Retinal pigment epithelial cell (primary cell): ENCODE data around the genes NTSR1, BHLHE23 and BIRC7.

GRCh38 chr20:62708108-62709367, at the start of gene NTSR1:
TSS of gene NTSR1 (plus strand) at chr20:62708836.
- RRBS = 2% methylated on average over 50 of the region's 133 CpGs

DNA sequence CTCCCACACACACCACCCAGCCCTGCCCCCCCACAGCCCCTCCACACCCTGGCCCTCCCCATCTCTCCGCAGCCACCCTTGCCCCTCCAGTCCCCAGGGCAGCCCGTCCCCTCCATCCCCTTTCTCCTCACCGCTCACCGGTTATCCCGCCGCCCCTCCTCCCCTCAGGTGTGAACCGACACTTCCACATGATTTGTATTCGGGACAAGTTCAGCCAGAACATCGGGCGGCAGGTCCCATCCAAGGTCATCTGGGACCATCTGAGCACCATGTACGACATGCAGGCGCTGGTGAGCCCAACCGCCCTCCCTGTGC, 626 bp downstream of the MRGBP start:
- RRBS = no CpG with 5 or more reads among the region's 13 CpGs

DNA sequence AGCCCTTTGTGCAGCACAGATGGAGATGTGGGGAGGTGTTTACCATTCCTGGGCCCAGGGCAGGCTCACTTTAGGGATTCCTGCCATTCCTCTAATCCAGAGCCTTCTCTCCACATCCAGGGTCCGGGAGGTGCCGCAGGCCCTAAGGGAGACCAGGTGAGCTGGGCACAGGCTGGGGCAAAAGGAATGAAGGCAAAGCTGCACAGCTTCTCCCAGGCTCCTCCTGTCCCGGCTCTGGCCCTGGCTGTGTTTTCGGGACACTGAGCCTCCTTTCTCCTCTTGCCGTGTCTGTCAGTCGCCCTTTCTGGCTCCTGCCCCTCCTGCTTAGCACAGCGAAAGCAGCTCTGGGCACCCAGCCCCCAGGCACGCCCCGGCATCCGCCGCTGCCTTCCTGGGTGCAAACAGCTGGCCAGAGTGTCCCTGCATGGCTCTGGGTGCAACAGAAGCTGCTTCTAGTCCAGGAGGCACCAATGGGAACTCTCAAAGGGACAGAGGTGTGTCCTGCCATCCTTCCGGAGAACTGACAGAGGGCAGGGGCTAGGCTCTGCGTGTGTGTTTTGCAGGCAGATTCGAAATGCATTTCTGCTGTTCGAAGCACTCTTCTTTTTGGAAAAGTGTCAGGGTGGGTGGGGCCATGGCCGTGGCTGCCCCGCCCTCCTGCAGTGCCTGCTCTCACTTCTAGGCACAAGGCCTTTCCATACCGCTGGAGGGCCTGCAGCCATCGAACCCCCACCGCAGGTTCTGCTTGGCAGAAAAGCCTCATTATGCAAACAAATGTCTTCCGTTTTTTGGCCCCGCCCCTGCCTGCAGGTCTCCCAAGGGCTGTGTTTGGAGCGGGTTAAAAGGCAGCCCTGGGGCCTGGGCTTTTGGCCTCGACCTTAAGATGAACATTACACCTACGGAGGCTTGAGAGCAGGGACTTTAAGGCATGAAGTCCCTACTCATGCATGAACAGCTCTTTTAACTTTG, 15.5 kb downstream of the COL9A3 start:
- RRBS = 79% methylated on average over 3 of the region's 25 CpGs

DNA sequence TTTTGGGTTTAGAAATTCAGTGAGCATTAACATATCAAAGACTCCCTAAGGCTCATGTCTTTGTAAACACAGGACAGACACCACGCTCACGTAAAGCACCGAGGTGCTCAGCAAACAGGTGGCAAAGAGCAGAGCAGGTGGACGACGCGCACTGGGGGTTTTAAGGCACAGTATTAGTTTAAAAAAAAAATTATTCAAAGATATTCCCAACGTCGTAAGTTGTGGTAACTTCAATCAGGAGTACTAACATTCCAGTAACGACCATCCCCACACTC, 22.3 kb upstream of the TCFL5 start:
- RRBS = no CpG with 5 or more reads among the region's 9 CpGs

DNA sequence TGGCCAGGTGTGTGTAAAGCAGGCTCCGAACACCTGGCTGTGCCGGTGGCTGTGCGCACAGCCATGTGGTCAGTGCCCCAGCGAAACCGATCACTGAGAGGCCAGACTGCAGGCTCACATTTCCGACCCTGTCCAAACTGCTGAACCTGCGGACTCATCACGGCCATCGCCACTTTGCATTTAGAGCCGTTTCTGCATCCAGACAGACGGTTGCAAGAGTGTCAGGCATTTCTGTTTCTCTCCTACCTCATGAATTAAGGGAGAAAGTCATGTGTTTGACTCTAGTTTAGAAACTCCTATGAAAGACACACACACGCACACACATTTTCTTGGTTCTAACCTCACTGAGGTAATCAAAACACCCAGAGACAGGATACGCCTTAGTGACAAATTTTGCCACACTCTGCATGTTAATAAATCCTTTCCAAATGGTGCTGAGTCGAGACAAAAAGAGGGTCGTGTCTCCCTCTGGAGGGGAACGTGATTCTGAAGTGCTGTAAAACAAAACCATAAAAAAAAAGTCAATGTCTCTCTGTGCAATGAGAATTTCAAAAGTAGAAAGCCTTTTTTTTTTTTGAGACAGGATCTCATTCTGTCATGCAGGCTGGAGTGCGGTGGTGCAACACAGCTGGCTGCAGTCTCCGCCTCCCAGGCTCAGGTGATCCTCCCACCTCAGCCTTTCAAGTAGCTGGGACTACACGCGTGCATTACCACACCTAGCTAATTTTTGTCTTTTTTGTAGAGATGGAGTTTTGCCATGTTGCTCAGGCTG, 31.0 kb upstream of the TCFL5 start:
- RRBS = no CpG with 5 or more reads among the region's 20 CpGs

DNA sequence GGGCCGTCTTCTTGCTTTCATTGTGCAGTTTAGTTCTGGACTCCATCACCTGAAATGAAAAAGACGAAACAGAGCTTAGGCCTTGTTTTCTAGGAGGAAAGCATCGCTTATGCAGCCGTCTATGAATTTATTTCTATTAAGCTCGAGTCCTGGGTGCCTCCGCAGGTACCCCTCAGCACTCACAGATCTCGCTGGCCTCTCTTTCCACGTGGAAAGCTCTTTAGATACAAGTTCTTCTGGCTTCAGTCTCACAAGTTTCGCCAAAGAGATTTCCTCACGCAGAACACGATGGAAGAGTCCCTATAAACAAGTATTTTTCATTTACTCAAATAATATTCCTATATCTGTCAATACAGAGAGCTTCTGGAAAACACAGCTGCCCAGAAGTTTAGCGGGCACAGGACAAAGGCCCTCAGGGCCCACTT, 31.4 kb downstream of the DIDO1 start:
- RRBS = no CpG with 5 or more reads among the region's 12 CpGs

GRCh38 chr20:62895707-62896865, 30.2 kb downstream of the DIDO1 start:
- RRBS = no CpG with 5 or more reads among the region's 35 CpGs

DNA sequence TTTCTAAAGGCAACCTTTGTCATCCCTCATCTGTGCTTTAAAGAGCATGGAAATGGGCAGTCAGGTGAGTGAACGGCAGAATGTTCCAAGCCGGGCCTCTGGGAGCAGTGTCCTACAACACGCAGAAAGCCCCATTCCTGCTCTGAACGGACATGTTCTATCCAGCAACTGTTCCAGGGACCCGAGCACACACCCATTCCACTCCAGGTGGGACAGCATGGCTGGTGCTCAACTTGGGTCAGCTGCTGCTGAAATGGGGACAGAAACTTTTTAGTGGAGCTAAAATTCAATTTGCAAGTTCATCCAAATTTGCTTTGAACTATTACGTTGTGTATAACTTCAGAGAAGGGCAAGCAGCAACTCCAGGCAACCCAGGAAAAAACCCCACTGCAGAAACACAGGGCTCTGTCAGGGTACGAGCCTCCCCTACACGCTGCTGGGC, 26.6 kb downstream of the DIDO1 start:
- RRBS = no CpG with 5 or more reads among the region's 8 CpGs

DNA sequence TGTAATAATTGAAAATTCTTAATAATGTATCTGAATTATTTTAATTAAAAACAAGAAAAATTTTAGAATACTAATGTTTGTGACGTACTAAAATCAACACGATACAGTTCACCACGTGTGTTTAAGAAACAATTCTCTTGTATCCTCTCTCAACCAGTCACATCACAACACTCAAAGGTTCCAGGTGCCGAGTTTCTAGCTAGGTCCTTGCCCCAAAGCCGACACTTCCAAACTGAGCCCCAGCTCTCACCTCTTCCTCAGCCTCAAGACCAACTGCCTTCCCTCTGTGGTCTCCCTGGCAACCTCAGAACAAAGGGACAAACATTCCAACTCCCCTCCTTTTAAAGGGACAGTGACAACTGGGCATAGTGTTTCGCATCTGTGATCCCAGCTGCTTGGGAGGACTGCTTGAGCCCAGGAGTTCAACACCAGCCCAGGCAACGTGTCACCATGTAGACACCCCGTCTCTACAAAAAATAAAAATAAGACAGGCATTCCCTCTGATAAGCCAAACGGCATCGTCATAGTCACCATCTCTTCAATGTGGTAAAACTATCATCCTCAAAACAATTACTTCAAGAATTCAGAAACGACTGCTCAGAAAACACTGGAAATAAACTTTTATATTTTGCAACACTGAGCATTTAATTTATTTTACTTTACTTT, 11.3 kb downstream of the DIDO1 start:
- RRBS = no CpG with 5 or more reads among the region's 11 CpGs

DNA sequence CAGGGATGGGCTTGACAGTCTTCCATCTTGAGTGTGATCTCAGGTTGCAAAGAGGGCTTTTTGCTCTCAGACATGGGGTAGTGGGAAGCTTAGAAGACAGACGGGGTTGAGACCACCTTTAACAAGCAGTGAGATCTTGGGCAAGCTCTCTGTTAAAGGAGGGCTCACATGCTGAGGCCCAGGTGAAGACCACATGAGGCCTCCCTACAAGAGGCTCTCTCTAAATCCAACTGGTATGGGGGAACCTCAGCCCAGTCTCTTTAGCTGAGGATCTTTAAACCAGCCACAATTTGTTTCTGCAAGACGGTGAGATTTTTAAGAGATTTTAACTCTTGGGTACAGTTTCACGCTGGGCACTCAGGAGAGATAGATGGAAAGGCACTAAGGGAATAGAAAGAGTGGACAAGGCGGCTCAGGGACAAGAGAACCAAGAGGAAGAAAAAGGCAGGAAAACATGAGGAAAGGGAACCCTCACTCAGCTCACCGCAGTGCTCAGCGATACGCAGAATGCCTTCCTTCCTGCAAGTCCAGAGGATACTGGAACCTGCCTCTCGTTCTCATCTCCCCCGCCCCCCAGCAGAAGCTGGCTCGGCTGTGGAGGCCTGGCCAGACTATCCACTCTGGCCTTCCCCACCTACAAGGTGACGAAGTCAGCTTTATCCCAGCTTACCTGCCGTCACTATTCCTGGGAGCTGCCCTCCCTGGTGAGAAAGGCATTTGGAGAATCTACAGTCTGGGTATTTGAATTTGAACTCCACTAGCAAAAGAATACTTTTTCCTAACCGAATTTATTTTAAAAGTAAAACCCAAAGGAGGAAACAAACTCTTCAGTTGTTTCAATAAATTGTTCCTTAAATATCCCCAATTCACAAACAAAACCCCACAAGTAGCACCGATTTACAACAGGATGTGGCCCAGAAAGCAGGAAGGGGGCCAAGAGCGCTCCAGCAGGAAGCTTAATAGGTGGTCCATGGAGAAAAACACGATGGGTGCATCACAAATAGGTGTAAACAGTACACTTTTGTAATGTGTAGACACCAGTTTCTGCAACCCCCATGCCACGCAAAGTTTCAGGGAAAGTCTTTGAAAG, 1.9 kb upstream of the DIDO1 start:
- RRBS = no CpG with 5 or more reads among the region's 17 CpGs

DNA sequence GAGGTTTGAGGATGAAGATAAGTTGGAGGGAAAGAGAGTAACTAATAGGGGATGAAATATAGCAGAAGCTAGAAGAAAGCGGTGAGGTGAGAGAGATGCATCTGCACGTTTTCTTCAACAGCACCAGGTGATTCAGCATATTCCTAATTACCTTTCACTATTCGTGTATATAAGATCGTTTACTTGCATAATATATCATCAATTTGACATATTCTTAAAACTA, 5.9 kb upstream of the SLC17A9 start:
- RRBS = no CpG with 5 or more reads among the region's 4 CpGs

- RRBS = no CpG with 5 or more reads among the region's 19 CpGs
These were observed 16.5 kb downstream of the SLC17A9 start for GRCh38 chr20:62968900-62969547.

DNA sequence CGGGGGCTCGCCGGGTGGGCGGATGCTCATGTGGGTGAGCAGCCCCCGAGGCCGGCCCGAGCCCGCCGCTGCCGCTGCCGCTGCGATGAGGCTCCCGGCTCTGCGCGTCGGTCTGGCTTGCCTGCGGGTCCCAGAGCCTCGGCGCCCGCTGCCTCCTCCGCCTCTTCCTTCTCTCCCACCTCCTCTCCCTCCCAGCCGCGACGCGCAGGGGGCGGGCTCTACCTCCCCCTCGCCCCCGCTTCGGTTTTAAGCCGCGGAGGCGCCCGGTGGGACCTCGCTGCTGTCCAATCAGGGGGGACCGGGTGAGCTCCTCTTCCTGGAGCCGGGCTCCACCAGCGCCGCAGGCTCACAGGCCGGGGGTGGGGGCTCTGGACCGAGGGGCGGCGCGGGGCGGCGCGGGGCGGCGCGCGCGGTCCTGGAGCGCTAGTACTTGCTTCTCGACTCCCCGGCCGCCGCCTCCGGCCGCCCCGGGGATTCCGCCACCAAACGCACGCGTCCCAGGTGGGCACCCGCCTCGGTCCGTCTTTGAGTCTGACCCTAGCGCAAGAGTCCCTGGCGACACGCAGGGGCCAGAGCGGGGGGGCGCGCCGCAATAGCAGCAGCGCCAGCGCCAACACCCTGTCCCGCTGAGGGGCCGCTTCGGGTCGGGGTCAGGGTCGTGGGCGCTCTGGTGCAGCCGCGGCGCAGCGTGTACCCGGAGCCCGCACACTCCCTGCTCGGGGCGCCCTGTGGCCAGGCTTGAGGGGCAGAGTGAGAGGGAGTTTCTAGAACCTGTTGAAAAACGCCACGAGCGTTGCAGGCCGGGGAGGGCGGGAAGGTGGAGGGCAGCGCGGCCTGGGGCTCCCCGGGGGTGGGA, at the start of gene BHLHE23:
TSS of gene BHLHE23 (minus strand) at position 220 of the 856 bp plus-strand sequence.
- RRBS = 2% methylated on average over 31 of the region's 97 CpGs

DNA sequence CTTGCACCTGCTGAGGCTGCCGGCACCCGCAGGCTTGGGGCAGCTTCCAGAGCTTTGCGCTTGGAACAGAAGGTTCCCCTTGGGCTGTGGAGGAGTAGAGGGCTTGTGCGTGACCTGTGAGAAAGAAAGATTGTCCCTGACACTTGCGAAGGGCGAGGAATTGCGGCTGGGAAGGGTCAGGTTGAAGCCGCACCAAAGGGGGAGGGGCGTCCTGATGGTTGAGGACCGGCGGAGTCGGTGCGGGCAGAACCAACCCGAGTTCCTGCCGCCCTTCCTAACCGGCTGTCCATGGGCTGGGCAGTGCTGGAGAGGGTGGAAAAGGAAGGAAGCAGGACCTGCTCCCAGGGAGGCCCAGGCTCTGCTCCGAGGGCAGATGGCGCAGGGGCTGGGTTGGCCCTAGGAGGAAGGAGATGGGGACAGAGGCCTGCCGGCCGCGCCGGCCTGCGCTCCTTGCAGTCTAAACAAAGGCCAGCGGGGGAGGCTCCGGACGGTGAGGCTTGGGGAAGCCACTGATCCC, 39.6 kb downstream of the YTHDF1 start:
- RRBS = 3% methylated on average over 11 of the region's 26 CpGs

DNA sequence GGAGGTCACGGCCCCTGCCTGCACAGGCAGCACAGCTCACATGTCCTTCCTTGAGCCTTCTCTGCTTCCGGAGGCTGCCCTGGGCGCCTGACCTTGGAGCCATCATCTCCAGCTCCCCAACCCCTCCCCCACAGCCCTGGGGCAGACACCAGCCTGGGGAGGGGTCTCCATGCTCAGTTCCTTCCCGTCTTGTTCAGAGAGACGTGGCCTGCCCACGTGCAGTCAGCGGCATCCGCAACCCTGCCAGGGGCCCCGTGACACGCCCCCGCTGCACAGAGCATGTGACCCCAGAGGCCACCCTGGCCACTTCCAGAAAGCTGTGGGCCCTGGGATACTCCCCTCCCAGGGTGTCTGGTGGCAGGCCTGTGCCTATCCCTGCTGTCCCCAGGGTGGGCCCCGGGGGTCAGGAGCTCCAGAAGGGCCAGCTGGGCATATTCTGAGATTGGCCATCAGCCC, at the start of gene BIRC7:
TSS of gene BIRC7 (plus strand) at position 306 of the 456 bp plus-strand sequence.
- RRBS = no CpG with 5 or more reads among the region's 12 CpGs

DNA sequence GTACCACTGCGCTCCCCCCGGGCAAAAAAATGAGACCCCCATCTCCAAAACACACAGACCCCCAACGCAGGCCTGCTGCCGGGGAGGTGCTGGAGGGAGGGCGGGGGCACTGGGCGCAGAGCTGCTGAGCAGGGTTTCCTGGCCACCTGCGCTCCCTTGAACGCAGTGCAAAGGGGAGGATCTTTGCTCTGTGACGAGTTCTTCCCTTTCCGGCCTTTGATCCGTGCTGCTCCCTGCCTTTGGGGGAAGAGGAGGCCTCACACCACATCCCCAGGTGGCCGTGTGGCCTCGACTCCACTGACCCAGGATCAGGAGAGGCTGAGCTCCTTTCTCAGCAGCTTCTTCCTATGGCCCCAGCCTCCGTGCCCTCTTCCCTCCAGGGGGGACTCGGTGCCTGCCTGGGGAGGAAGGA, 8.9 kb upstream of the COL20A1 start:
- RRBS = 92% methylated on average over 3 of the region's 15 CpGs

- RRBS = no CpG with 5 or more reads among the region's 11 CpGs
These were observed 25.4 kb downstream of the CHRNA4 start for GRCh38 chr20:63335753-63336203.

DNA sequence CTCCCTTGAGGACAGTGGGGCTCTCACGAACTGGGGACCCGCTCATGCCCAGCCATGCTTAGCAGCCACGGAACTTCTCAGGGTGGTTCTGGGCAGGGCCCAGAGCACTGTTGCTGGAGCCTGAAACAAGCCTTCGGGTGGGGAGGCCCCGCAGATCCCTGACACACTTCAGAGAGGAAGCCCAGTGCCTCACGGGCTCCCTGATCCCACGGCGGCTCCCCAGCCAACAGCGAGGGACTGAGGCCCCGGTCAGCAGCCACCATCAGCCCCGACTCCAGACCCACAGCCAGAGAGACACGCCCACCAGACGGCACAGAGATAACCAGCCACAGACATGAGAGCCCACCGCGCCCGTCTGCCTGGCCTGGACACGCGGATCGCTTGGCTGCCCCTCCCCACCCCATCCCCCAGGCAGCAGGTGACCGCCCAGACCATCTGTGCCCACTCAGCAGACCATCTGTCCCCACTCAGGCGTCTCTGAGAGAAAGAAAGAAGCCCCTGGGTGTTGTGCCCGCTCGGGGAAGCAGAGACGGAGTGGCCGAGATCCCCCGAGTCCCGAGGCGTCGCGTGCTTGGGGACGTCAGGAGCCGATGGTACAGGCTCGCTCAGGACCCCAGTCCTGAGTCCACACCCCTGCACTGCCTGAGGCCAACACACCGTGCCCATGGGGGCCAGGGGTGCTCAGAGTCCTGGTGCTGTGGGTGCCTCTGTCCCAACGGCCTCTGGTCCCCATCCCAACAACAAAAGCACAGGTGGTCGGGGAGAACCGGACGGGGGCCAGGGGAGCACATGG, 55.5 kb upstream of the CHRNA4 start:
- RRBS = no CpG with 5 or more reads among the region's 38 CpGs

GRCh38 chr20:63456842-63457387, 15.5 kb downstream of the KCNQ2 start:
- RRBS = no CpG with 5 or more reads among the region's 30 CpGs

DNA sequence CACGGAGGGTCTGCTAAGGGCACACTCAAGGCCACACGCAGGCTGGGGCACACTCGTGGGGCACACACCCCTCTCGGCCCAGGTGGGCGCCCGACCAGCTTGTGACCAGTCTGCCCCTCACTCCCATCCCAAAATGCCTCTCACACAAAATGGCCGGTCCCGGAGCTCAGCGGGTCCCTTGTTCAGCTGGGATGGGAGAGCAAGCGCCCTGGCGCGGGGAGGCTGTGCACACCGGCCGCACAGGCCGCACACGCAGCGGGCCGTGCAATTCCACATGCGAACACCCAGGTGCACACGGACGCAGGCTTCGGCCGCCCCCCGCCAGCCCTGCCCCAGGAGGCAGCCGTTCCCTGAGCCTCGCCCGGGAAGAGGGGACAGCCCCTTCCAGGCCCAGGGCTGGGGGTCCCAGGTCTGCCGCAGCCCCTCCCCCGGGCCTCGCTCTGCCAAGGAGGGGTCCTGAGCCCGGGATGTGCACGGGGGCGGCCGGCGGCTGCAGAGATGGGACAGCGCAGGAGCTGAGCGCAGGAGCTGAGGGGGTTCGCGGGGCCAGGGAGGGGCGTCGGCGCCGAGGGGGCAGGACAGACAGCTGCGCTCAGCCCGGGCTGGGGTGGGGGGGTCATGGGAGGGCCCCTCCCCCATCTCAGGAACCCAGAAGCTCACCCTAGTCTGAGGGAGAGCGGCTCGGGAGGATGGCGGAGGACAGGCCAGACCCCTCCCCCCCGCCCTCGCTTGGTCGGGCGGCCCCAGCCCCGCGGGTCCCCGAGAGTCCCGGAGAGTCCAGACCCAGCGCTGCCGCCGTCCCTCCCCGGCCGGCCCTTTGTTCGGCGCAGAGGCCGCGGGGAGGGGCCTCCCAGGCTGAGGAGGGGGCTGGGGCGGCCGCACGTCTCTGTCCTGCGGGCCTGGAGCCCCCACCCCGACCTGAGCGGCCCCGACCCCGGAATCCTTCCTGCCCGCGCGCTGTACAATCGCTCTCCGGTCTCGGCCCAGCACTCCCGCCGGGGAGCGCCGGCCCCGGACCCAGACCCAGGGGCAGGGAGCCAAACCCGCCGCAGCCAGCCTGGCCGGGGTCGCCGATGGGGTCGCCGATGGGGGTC, 1.1 kb downstream of the KCNQ2 start:
- RRBS = 5% methylated on average over 26 of the region's 91 CpGs